Peritoneum (tissue), 1 donor: ENCODE measurements around a stretch of chr11.

DNA sequence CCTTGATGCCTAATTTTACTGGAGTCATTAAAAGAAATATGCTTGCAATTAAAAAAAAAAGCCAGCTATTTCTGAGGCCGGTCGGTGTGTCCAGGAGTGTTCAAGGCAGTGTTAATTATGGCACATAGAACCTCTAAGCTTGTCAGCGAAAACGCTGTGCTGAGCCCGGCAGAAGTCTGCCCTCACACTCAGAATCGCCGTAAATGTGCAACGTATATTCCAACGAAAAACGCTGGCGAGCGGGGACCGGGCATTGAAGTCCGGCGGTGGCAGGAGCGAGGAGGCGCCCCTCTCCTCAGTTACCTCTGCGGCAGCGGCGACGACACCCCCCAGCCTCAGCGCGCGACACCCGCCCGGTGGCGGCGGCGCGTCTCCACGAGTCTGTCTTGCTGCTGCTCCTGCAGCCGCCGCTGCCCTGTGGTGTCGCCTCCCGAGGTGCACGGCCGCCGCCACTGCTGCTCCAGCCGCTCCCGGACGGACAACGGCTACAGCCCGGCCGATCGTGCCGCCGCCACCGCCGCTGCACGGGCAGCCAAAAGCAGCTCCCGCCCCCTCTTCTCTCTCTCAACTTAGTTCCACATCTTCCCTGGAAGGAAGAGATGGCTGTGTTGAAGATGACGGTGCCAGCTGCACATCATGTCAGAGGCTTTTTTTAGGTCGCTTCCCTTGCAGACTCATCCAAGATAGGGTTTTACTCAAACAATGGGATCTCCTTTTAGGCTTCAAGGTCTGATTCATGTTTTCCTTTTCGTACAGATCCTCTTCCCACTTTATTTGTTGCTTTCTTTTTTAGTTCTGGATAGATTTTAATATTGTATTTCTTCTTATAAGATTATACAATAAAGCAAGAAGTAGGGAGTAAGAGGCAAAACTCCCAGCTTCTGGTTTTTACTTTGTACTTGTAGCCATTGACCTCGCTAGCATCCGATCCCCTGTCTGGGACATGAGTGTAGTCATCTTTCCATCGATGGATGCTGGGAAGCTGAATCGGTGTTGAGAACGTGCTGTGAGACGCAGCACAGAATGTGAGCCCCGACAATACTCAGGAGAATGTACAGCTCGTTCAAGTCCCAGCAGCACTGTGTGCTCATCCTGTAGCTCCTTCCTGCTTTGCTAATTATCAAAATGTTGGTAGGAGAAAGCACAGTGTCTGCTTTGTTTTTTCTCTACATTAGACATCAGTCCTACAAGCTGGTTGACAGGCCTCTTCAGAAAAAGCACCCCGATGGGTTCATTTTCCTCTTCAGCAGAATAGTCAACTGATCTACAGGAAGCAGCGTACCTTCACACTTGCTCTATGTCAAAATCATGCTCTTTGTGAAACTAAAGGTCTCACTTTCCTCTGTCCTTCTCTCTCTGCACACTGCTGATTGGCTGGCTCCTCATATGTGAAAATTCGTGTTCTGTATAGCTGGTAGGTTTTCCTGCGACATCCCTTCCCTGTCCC lies 56.3 kb downstream of the JAM3 start:
- PRO-cap = no peak

DNA sequence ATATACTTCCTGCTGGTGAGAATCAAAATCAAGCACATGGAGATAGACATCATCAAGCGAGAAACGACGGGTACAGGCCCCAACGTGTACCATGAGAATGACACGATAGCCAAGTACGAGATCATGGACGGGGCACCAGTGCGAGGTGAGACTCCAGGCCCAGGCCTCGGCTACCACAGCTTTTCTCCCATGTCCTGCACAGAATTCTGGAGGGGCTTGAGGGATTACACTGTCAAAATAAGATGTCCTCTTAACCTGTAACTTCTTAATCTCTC lies 10.1 kb downstream of the THYN1 start:
- PRO-cap = no peak

GRCh38 chr11:134258346-134259011 lies 5.1 kb downstream of the ACAD8 start:
- PRO-cap = no peak

DNA sequence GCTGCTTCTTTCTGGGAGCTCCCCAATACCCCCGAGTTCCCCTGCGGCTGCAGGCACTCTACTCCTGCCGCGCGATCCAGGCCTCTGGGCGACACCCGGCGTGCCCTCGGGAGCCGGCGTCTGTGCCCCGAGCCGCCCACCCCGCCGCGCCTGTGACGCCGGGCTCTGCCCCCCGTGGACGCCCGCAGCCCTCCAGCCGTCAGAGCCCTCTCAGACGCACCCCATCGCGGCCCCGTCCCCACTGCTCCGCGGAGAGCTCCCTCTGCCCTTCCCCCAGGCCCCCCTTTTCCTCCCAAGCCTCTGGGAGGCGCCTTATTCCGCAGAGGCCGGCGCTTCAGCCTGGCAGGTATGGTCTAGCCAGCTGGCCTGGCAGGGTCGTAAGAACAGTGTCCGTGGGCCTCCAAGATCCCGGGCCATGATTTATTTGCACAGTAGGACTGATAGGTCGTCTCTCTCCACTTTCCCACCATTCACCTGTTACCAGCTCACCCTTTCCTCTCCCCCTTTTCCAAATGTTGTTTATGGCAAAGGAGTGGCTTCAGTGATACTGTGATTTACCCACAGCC lies 558 bp downstream of the GLB1L2 start:
- PRO-cap = no peak

- PRO-cap = no peak
Observed at GRCh38 chr11:134407259-134408022, 4.6 kb downstream of the B3GAT1 start.

DNA sequence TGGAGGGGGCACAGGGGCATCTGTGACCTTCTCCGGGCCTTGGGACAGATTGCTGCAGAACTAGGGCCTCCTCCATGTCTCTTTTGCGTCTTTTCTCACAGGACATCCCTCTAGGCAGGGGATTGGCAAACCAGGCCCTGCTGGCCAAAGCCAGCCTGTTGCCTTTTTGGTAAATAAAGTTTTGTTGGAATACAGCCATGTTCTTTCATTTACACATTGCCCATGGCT lies 56.6 kb upstream of the B3GAT1 start:
- PRO-cap = no peak